ENCODE measurements around a stretch of chr17.

DNA sequence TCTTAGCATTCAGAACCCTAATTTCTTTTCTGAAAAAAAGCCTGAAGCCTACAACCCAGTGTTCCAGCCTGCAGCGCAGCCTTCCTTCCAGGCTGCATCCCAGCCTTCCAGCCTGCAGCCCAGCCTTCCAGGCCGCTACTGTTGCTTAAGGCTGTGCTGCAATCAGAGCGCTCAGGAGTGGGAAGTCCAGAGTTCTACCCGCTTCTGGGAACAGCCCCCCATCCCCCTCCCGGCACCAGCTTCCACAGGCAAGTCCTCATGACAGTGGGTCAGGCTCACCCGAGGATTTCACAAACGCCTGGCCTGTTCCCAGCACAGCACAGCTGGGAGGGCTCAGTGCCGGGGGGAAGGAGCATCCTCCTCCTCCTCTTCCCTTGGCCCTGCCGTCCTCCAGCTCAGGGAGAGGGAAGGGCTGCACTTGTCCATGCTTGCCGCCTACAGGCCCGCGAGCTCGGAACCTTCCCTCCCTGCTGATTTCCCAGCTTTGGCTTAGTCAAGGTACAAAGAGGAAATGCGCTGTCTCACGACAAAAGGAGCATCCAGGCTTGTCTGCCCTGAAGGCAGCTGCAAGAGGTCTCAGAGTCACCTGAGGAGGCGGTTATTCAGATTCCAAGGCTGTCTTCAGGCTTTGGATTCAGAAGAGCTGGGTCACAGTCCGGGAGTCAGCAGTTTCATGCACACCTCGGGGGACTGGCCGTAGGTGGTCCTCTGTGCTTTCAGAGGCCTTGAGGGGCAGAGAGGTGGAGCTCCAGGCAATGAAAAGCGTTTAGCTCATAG is 8.3 kb downstream of the SOCS3 start:
- PRO-cap: bidirectional peak, plus-strand start at position 336 of the sequence, minus-strand start at position 137 of the sequence; unidirectional peak, plus-strand start at position 492 of the sequence
- RAMPAGE, long total RNA, 4 experiments: no peak in any of the 4 experiments

DNA sequence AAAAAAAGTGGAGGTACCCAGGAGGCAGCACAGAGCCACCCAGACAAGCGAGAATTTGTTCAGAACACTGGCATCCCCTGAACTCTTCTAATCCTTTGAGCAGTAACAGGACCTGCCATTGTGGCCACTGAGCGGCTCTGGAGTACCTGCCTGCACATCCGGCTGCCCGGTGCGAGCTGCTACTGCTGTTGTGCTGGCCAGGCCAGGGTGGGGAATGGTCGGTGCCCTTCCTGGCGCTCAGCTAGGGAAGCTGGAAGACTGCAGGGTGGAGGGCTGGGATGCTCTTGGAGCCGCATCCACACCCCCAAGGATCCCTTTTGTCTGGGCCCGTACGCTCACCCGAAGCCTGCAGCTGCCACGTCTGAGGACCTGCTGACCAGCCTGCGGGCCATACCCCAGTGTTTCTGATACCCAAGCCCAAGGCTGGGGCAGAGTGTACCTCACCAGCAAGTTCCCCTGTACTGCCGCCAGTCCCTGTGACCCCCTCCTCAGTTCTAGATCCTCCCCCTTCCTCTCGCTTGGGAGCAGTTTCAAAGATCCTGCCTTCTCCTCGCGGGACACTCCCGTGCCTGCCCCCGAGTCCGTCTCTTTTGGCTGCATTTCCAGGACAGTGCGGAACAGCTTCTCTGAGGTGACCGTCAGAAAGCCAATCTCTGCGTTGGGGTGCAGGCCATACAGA is 49.7 kb downstream of the PGS1 start:
- PRO-cap: no peak
- RAMPAGE, long total RNA, 4 experiments: no peak in any of the 4 experiments

DNA sequence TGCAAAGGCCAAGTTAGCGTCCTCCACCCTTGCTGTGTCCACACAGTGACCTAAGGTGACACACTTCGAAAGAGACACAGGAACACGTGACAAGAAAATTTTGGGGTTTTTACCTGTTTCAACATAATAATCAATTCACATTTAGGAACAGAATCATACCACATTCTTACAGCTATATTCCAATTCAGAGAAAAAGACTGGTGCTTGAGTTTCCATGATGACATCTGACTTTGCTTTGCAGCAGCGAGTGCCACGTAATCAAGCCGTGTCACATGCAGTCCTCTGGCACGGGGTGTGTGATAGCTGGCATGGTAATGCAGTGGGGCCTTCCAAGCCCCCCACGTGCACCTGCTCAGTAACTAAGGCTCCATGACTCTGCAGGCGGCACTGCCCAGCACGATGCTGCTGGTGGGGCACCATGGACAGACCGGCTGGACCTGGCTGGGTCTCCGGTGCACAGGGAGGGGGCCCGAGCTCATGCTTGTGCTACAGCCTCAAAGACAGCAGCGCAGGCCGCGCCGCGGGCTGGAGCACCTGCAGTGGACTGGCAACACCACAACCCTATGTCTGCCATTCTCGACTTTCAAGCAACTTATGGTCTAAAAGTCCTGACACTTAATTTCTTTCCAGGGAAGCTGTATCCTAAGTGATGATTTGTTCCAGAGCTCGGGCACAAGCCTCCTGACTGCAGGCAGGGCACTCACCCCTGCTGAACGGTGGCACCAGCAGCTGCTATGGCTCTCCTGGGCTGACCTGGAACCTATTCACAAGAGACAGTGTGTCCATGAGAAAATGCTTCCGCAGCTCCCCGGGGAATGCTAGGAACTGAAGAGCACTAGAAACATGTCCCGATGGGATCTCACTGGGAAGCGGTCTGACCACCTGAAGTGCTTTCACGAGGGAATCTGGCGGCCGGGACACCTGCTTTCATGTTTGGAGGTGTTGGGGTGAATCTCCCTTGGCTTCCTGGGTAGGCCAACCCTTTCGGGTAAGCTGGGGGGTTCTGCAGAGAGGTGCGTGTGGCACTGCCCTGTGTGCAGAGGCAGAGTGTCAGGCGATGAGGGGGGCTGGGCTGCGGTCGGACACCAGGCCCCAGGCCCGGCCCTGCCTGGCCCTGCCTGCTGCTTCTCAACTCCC is 99.5 kb upstream of the DNAH17 start:
- PRO-cap: no peak
- RAMPAGE, long total RNA, 4 experiments: no peak in any of the 4 experiments

GRCh38 chr17:78709075-78709496 is 73.0 kb downstream of the CYTH1 start:
- PRO-cap: no peak
- RAMPAGE, long total RNA, 4 experiments: no peak in any of the 4 experiments

DNA sequence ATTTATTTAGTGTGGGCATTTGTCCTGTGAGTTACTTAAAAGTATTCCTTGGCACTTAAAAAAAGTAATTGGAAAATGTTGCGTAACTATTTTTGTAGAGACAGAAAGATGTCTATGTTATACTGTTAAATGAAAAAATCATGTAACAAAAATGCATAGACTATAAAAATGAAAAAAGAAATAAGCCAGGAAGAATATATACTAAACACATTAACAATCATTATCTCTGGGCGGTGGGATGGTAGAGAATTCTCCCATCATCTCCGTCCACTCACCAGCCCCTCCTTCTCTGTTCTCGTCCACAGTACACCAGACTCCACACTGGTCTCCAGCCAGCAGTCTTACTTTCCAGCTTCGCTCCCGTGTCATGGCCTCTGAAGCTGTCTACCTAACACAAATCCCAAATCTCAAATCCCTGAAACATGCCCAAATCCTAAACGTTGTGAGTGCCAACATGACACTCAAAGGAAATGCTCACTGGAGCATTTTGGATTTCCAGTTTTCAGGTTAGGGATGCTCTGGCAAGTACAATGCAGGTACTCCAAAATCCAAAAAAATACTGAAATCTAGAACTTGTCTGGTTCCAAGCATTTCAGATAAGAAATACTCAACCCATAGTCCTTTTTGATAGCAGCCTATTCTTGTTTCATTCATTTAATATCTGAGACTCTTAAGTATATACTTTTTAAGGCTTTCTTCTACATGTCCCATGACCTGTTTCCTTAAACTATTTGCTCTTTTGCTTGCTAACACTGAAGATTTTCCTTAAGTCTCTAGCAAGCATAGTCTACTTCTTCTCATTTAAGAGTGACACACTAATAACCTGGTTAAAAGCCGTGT is 38.8 kb downstream of the CYTH1 start:
- PRO-cap: no peak
- RAMPAGE, long total RNA, 4 experiments: no peak in any of the 4 experiments

DNA sequence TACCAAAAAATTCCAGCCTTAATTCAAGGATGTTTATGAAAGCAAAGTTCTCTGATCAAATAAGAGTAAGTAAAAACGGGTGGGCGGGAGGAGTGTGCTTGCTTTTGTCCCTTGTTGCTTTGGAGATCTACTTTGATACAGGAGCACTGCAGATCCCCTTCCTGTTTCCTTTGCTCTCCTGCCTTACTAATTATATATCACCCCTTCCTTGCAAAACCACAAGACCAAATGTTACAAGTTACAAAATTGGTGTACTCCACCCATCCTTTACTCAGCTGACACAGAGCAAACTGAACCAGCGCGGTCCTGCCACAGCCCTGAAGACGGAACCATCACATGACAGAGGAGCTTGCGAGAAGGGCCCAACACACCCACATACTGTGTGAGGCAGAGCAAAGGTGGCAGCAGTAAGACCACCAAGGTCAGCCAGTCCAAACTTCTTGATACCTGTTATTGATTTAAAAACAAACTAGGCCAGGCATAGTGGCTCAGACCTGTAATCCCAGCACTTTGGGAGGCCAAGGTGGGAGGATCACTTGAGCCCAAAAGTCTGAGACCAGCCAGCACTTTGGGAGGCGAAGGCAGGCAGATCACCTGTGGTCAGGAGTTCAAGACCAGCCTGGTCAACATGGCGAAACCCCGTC is 33.3 kb downstream of the CYTH1 start:
- PRO-cap: bidirectional peak, plus-strand start at position 342 of the sequence, minus-strand start at position 167 of the sequence
- RAMPAGE, long total RNA, 4 experiments: no peak in any of the 4 experiments

DNA sequence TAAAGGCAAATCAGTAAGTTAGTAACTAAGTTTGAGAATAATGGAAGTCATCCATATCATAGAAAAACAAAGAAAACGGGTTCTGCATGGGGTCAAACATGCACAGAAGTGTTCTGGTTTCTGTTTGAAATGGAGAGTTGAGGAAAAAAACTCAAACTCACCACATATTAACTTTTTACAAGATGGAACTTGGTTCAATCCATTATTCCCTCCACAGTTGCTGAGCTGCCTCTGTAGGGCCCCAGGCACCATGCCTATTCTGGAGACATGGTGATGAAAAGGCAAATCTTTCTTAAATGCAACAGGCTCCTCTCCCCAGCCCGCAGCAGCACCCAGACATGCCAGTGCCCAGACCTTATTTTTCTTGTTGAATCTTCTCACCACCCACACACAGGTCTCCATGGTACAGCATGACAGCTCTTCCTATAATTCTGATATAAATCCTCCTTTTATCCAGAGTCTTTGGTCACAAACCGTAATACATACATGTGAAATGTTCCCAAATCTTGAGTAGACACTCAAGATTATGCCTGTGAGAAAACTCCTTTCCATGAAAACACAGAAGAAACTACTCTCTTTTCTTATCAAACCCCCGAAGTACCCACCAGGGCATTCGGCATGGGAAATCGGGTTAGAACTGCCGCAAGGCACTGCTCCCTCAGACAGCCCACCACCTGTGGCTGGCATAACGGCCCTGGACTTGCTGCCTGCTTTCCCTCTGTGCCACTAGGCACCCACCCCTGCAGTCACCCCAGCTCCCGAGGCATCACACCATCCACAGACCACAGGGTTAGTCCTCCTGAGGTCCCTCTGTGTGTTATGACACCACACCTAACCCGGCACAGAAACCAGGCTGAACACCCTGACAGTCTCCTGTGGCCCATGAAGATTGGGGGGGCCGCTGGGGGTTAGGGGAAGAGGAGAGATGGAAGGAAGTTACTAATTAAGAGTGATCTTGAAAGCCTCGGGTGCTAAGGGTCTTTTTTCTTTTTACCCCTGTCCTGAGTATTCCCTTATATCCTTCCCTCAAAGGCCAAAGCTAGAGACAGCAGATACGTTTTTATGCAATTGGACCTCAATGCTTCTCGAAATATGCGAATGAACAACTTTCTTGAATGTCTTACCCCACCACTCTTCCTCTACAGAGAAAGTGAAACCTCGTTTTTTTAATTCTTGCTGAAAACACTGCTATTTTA is 7.3 kb downstream of the CYTH1 start:
- PRO-cap: no peak
- RAMPAGE, long total RNA, 4 experiments: no peak in any of the 4 experiments

DNA sequence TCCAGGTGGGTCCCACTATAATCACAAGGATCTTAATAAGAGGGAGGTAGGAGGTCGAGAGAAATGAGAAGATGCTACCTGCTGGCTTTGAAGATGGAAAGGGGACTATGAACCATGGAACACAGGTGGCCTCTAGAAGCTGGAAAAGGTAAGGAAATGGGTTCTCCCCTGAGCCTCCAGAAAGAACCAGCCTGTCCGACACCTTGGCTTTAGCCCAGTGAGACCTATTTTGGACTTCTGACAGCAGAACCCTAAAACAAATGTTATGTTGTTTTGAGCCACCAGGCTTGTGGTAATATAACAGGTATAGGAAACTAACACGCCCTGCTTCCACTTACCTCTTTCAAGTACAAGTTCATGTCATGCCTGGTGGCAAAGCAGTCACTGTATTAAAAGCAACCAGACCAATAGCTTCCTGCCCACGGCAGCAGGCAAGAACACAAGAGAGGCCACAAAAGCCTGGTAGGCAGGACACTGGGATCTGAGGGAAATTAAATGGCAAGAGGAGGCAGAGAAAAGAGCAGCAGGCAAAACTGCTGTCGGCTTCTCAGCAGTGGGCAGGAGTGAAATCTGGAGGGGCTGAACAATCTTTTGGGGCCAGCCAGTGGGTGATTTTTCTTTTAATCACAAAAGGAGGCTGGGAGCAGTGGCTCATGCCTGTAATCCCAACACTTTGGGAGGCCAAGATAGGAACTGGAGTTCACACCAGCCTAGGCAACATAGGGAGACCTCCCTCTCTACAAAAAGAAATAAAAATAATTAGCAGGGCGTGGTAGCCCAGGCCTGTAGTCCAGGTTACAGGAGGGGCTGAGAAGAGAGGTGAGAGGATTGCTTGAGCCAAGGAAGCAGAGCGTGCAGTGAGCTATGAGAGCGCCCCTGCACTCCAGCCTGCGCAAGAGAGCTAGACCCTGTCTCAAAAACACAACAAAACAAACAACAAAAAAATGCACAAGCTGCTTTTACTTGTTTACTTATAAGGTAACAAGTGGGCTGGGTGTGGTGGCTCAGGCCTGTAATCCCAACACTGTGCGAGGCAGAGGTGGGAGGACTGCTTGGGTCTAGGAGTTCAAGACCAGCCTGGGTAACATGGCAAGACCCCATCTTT is 2.1 kb downstream of the CYTH1 start:
- PRO-cap: bidirectional peak, plus-strand start at position 418 of the sequence, minus-strand start at position 265 of the sequence; unidirectional peak, plus-strand start at position 848 of the sequence
- RAMPAGE, long total RNA, 4 experiments: no peak in any of the 4 experiments

GRCh38 chr17:78792178-78792550 is 10.1 kb upstream of the CYTH1 start:
- PRO-cap: no peak
- RAMPAGE, long total RNA, 4 experiments: no peak in any of the 4 experiments

DNA sequence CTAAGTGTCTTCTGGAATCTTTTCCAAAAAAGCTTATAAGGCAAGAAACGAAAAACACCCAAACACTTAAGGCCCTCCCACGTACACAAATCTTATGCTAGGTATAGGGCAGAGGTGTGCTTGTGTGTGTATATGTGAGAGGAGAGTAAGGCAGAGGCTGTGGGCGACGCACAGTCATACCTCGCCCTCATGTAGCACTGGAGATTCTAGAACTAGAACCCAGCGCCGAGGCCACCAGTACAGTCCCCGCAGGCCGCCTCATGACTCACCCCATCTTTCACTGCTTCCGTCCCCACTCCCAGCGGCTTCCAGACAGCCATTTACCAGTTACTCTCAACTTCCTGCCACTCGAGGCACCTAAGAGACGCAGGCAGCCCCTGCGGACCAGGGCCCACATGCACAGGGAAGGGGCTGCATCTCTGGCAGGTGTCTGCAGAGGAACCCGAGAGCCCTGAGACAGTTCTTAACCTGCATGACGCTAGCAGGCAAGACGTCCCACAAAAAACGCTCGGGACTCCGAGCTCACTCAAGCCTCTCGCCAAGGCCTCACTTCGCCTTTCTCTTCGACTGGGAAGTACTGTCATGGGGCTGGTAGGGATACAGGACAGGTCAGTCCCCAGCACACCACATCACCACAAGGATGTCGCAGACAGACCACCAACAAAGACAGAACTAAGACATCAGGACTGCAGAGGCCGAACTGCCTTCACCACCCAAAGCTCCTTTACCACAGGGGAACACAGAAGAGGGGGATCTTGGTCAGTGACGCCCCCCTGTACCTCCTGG is 23.4 kb upstream of the CYTH1 start:
- PRO-cap: no peak
- RAMPAGE, long total RNA, 4 experiments: no peak in any of the 4 experiments

- PRO-cap: no peak
- RAMPAGE, long total RNA, 4 experiments: no peak in any of the 4 experiments
These were observed 1.8 kb downstream of the LGALS3BP start for GRCh38 chr17:78977797-78978411.

GRCh38 chr17:78993170-78994089 is 13.7 kb upstream of the LGALS3BP start:
- PRO-cap: no peak
- RAMPAGE, long total RNA, 4 experiments: no peak in any of the 4 experiments

GRCh38 chr17:79033808-79034592 is 10.0 kb downstream of the C1QTNF1 start:
- PRO-cap: no peak
- RAMPAGE, long total RNA, 4 experiments: no peak in any of the 4 experiments

- PRO-cap: no peak
- RAMPAGE, long total RNA, 4 experiments: no peak in any of the 4 experiments
These were observed 1.2 kb downstream of the ENGASE start for GRCh38 chr17:79075764-79076375.

GRCh38 chr17:79213086-79213889 is 138.7 kb downstream of the ENGASE start:
- PRO-cap: no peak
- RAMPAGE, long total RNA, 4 experiments: no peak in any of the 4 experiments

- PRO-cap: no peak
- RAMPAGE, long total RNA, 4 experiments: no peak in any of the 4 experiments
These were observed 231.2 kb downstream of the ENGASE start for GRCh38 chr17:79305753-79306256.

DNA sequence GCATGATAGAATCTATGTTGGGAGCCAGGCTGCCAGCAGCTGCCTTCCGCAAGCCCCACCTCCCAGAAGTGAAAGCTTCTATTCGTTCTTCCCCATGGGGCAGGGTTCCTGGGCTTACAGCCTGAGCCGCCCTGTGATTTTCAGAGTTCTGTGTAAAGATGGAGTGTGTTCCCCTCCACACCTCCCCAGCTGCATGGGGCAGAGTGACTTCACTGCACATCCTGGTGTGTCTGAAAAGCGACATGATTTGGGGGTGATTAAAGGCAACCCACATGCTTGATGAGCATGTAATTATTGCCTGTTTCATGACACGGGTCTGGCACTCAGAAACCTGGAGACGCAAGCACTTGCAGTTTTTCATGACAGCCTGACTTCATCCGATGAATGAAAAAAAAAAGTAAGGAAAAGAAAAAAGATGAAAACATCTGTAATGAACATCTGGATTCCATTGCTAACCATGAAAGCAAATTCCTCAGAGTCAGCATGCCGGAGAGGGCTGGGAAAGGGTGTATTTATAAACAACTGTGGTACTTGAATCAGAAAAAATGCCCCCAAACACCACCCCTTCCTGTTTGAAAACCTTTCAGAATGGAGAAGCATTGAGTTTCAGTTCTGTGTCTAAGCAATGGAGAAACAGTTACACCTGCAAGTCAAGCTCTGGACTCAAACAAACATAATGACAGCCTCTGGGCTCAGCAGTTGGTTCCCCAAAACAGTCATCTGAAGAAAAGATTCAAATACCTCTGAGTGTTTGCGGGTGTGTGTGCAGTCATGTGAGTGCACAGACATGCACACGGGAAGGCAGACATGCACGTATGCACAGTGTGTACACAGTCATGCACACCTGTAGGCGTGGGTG is 265.9 kb downstream of the ENGASE start:
- PRO-cap: no peak
- RAMPAGE, long total RNA, 4 experiments: no peak in any of the 4 experiments

- PRO-cap: no peak
- RAMPAGE, long total RNA, 4 experiments: no peak in any of the 4 experiments
These were observed 209.8 kb downstream of the RBFOX3 start for GRCh38 chr17:79401025-79401421.

GRCh38 chr17:79579999-79580368 is 30.9 kb downstream of the RBFOX3 start:
- PRO-cap: no peak
- RAMPAGE, long total RNA, 4 experiments: no peak in any of the 4 experiments

- PRO-cap: no peak
- RAMPAGE, long total RNA, 4 experiments: no peak in any of the 4 experiments
These were observed 4.6 kb downstream of the CBX4 start for GRCh38 chr17:79834371-79835226.